Mesenteric fat pad (tissue), 1 donor: ENCODE data around the gene RBM11.

DNA sequence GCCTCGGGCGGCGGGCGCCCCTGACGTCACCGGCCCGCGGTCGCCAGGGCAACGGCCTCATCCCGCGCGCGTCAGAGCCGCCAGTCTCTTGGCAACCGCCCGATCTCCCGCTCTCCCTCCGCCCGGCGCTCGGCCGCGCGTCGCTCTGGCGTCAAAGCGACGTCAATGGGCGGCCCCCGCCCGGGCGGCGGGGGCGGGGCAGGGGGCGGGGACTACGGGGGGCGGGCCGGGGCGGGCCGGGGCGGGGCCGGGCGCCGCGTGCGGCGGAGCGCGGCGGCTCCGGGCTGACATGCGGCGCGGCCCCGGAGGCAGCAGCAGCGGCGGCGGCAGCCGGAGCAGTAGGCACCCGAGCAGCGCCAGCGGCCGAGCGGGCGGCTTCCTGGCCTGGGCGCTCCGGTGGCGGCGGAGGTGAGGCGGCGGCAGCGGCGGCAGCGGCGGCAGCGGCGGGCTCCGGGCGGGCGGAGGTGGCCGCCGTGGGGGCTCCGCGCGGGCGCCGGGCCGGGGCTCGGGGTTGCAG is 4410.5 kb upstream of the TPTE start:
- PRO-cap: unidirectional peak, plus-strand start at position 287 of the sequence

DNA sequence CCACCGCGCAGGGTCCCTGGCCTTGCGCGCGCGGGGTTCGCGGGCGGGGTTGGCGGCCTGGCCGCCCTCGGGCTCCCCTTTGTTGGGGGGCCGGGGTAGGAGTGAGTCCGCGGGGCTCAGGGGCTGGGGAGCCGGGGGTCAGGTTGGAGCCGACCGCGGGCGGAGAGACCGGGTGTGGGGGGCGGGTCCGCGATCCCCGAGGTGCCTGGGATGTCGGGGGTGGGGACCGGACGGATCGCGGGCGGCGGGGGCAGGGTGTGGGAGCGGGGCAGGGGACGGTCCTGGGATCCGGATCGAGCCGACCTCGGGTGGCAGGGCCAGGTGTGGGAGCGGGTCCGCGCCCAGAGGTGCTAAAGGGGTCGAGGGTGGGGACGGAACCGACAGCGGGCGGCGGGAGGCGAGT is 4410.0 kb upstream of the TPTE start:
- PRO-cap: no peak

- PRO-cap: no peak
These were observed 4149.6 kb upstream of the TPTE start for GRCh38 chr21:6371811-6372114.

DNA sequence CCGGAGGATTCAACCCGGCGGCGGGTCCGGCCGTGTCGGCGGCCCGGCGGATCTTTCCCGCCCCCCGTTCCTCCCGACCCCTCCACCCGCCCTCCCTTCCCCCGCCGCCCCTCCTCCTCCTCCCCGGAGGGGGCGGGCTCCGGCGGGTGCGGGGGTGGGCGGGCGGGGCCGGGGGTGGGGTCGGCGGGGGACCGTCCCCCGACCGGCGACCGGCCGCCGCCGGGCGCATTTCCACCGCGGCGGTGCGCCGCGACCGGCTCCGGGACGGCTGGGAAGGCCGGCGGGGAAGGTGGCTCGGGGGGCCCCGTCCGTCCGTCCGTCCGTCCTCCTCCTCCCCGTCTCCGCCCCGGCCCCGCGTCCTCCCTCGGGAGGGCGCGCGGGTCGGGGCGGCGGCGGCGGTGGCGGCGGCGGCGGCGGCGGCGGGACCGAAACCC is 2124.0 kb upstream of the TPTE start:
- PRO-cap: no peak

DNA sequence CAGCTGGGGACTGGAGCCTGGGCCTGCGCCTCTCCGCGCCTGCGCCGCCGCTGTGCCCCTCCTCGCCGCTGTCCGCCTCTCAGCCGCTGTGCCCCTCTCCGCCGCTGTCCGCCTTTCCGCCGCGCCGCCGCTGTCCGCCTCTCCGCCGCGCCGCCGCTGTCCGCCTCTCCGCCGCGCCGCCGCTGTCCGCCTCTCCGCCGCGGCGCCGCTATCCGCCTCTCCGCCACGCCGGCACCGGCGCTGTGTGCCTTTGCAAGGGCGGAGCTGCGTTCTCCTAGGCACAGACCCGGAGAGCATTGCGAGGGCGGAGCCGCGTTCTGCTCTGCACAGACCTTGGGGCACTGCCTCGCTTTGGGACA is 1869.7 kb upstream of the TPTE start:
- PRO-cap: no peak

- PRO-cap: no peak
These were observed 1529.2 kb upstream of the TPTE start for GRCh38 chr21:8991937-8992922.

DNA sequence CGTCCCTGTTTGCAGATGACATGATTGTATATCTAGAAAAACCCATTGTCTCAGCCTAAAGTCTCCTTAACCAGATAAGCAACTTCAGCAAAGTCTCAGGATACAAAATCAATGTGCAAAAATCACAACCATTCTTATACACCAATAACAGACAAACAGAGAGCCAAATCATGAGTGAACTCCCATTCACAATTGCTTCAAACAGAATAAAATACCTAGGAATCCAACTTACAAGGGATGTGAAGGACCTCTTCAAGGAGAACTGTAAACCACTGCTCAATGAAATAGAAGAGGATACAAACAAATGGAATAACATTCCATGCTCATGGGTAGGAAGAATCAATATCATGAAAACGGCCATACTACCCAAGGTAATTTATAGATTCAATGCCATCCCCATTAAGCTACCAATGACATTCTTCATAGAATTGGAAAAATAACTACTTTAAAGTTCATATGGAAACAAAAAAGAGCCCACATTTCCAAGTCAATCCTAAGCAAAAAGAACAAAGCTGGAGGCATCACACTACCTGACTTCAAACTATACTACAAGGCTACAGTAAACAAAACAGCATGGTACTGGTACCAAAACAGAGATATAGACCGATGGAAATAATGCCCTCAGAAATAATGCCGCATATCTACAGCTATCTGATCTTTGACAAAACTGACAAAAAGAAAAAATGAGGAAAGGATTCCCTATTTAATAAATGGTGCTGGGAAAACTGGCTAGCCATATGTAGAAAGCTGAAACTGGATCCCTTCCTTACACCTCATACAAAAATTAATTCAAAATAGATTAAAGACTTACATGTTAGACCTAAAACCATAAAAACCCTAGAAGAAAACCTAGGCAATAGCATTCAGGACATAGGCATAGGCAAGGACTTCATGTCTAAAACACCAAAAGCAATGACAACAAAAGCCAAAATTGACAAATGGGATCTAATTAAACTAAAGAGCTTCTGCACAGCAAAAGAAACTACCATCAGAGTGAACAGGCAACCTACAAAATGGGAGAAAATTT is 1520.8 kb upstream of the TPTE start:
- PRO-cap: no peak

GRCh38 chr21:9767618-9768292 is 753.6 kb upstream of the TPTE start:
- PRO-cap: no peak

DNA sequence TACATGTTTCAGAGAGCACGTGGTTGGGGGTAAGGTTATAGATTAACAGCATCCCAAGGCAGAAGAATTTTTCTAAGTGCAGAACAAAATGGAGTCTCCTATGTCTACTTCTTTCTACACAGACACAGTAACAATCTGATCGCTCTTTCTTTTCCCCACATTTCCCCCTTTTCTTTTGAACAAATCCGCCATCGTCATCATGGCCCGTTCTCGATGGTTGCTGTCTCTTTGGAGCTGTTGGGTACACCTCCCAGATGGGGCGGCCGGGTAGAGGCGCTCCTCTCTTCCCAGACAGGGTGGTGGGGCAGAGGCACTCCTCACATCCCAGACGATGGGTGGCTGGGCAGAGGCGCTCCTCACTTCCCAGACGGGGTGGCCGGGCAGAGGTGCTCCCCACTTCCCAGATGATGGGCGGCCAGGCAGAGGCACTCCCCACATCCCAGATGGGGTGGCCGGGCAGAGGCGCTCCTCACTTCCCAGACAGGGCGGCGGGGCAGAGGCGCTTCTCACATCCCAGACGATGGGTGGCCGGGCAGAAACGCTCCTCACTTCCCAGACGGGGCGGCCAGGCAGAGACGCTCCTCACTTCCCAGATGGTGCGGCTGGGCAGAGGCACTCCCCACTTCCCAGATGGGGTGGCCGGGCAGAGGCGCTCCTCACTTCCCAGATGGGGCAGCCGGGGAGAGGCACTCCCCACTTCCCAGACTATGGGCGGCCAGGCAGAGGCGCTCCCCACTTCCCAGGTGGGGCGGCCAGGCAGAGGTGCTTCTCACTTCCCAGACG is 276.0 kb downstream of the LIPI start:
- PRO-cap: no peak

DNA sequence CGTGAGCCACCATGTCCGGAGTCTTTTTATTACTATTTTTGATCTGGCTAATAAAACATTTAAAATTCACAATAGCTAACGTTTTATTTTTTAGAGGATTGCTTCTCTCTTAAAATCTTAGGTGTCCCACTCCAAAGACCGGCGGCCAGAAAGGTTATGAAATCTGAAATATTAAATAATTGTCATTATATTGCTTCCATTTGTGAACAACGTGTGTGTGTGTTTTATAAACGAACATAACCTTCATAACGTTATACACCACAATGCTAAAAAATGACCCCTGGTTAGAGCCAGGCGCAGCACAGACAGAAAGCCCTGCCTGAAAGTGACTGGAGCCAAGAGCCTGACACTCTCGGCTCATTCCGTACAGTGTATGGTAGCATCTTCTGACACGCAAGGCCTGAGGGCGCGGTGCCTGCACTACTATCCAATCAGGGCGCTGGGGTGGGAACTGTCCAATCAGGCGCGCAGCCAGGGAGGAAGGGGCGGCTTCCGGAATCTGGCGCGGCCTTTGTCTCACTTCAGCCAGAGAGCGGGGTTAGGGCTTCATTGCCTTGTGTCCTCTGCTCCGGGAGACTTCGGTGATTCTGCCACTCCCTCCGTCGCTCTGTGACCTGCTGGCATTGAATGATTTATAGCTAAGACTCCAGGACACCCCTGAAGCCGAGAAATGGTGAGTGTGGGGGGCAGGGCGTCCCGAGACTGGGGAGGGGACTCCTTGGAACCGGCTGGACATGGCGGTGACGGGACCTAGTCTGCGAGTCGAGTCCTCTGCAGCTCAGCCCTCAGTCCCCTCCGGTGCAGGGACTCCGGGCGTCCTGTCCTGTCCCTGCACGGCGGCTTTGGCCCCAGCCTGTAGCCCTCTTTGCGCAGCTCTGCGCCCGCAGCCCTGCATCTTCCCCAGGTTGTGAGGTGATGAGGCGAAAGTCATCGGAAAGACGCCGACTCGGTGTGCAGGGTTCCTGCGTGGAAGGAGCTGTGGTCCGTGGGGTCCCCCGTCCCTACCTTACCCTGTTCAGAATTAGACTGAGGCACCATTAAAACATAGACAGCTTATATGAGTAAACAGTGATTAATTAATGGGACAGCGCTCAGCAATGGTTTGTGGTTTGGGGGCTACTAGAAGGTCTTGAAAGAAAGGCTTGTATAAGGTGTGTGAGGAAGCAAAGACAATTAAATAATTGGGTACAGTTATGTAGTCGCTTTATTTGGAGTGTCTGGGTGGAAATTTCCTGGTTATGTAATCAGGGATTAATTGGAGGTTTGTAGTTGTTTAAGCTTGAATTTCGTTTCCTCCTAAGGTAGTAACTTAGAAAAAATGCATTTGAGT is 183.4 kb downstream of the LIPI start:
- PRO-cap: unidirectional peak, plus-strand start at position 519 of the sequence

DNA sequence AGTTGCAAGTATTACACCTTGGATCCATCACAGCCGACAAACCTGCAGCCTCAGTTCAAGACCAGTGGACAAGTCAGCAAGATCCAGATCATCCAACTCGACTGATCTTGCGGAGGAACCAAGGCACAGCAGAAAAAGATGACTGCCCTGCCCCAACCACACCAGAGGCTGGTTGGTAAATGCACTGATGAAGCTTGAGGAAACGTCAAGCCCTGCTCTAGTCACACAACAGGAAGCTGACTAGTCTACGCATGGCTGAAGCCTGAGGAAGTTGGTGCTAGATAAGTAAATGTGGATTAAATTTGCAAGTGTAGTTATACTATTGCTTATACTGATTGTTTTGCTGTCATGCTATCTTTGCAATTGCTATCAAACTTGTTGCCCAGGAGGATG is 89.1 kb downstream of the LIPI start:
- PRO-cap: no peak

GRCh38 chr21:14215787-14216608 is at the start of gene RBM11:
TSS of gene RBM11 (plus strand) at chr21:14216157.
- PRO-cap: no peak

- PRO-cap: no peak
These were observed 8.9 kb downstream of the SAMSN1 start for GRCh38 chr21:14536992-14537747.

GRCh38 chr21:14548626-14549286 is 2.6 kb upstream of the SAMSN1 start:
- PRO-cap: no peak

GRCh38 chr21:14591942-14592310 is 45.8 kb upstream of the SAMSN1 start:
- PRO-cap: no peak

GRCh38 chr21:14602720-14603022 is 56.6 kb upstream of the SAMSN1 start:
- PRO-cap: no peak

DNA sequence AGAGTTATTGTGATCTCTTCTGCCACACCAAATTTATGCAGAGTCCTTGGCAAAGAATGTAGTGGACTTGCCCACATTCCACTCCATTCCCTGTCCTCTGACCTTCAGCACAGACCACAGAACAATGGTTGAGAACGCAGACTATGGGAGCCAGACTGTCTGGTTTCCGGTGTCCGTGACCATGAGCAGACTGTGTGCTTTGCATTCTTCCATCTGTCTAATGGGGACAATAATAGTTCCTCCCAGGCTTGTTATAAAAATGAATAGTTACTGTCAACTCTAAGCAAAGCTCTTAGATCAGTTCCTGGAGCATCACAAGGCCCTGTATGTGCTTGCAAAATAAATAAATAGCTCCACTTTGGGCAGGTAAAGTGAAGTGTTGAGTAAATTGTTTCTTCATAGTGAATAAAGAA is 140.7 kb upstream of the SAMSN1 start:
- PRO-cap: no peak

DNA sequence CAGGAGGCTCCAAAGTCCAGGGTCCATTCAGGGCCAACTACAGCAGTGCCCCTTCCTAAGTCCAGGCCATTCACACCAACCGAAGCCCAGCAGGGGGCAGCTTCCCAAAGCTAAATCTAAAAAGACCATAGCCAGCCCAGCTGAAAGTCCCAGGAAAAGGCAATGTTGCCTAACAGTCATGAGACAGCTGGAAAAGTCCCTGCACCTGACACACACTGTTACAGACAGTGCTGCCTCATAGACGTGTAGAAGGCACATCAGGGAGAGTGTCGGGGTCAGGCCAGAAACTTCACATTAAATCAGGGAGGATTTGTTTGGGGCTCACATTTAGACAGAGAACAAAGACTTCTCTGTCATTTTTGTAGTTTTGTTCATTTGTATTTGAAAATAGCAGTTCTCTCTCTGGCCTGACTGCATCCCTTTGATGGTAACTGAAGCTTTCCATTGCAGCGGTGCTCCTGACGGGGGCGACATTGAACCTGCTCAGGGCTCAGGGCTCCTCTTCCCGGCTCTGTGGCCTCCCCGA is 200.4 kb downstream of the NRIP1 start:
- PRO-cap: no peak

GRCh38 chr21:14982819-14983665 is 81.8 kb downstream of the NRIP1 start:
- PRO-cap: no peak

DNA sequence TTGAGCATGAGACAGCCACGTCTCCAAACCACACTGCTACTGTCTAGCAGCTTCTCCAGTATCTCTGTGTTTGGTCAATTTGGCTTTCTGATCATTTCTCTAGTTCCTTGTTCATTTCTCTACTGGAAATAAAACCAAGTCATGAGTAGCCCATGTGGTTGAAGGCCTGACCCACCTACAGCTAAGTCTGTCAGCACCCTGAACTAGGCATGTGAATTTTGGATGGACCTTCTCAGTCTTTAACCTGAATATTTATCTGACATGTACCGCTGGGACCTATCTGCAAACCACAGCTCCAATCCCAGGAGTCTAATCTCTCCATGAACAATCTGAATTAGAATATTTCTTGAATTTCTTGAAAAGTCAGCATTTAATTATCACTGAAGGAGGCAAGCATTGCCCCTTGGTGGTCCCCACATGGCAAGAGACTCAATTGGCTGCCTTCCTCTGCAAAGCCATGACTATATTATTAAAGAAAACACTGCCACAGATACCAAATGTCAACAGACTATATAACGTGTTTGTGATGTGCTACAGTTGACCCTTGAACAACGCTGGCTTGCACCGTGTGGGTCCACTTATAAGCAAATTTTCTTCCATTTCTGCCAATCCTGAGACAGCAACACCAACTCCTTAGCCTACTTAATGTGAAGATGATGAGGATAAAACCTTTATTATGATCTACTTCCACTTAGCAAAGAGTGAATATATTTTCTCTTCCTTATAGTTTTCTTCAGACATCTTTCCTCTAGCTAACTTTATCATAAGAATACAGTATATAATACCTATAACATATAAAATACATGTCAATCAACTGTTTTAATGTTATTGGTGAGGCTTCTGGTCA is 66.6 kb downstream of the NRIP1 start:
- PRO-cap: no peak